Mononuclear cell (primary cell): ENCODE measurements around a stretch of chr17.

- RRBS = no CpG with 5 or more reads among the region's 15 CpGs
Measured at GRCh38 chr17:20706828-20707368, 127.4 kb downstream of the CDRT15L2 start.

DNA sequence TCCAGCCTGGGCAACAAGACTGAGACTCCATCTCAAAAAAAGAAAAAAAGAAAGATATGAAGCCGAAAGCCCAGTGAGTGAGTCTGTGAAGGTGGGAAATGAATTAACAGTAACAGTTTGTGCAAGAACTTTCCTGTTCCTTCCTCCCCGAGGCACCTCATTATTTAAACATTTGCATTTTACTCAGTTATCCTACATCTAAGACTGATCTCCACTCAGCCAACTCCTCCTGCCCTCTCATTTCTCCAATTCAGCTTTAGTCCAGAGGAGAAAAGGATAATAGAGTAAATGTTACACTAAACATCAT is 85.0 kb downstream of the USP22 start:
- RRBS = no CpG with 5 or more reads among the region's 2 CpGs

- RRBS = no CpG with 5 or more reads among the region's 16 CpGs
Measured at GRCh38 chr17:21002494-21002979, 40.3 kb downstream of the USP22 start.

DNA sequence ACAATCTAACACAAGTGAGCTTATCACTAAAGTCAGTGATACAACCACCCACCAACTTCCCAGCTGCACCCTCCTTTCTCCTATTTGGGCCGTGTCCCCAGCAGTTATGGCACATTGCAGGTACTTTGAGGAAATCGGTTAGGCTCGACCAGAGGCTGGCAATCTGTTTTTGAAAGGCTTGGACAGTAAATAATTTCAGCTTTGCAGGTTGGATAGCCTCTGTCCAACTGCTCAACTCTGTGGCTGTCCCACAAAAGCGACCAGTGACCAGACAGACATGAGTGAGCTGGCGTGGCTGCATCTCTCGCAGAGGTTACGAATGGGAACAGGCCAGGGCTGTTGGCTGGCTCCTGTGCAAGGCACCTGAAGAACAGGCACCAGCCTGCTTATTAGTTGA is 25.9 kb downstream of the USP22 start:
- RRBS = no CpG with 5 or more reads among the region's 7 CpGs

DNA sequence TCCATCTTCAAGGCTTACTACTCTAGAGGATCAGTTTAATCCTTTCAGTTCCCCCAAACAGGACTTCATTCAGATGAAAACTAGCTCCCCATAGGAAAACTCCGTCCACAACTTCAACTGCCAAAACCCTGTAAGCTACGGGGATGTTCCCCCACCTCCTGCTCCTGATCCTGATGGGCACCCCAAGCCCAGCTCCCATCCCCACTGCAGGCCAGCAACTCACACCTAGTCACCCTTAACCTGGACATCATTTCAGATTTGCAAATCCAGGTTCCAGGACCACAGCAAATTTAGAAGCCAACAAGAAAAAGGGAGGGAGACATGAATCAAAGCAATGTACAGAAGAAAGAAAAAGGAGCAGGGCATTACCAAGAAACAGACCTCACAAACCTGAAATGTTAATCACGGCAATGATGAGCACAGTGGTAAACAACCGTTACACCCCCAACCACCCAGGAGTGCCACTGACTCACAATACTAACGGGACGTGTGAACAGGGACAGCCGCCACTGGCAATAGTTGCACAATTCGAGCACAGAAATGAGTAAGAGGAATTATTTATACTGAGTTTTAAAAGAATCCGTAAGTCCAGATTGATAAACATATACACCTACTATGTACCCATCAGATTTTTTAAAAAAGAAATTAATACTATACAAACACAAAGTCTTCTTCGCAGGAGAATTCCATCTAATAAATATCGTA is 13.9 kb downstream of the USP22 start:
- RRBS = no CpG with 5 or more reads among the region's 11 CpGs

DNA sequence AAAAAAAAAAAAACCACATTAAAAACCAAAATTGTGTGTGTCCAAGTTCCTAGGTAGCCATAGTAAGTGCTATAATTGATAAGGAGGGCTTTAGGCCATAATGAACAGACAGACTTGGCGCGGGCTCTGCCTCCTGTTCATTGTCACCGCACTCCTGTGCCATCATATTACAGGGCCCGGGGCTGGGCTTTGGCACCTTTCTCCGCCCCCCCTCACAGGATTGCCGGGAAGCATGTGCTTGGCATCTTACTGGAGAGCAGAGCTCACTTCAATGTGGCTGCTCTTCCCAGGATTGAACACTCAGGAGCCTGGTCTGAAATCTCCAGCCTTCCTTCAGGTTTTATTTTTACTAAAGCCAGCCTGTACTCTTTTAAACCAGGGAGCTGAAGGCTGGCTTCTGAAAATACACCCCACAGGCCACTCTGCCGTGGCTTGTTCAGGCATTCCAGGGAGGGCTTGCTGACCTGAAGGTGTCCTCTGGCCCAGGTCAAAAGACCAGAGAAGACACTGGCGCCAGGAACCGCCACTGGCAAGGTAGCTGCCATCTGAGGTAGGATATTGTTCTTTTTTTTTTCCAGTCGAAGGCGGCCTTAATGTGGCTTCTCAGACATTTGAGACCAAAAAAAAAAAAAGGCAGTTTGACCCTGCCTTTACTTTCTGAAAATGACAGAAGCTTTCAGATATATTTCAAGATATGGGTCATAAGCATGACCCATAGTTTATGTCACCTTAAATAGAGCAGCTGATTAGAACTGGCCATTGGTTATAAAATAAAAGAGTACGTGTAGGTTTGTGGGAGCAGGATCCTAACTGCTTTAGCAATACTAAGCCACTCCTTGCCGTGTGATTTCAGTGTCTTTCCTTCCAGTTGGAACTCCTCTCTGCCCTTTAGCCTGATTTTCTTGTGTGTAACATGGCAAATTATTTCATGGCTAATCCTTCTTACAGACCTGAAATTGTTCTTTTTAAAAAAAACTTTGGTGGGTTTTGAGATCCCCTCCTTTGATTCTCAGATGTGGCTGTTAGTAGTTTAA is 39.5 kb downstream of the DHRS7B start:
- RRBS = 93% methylated on average over 3 of the region's 13 CpGs

DNA sequence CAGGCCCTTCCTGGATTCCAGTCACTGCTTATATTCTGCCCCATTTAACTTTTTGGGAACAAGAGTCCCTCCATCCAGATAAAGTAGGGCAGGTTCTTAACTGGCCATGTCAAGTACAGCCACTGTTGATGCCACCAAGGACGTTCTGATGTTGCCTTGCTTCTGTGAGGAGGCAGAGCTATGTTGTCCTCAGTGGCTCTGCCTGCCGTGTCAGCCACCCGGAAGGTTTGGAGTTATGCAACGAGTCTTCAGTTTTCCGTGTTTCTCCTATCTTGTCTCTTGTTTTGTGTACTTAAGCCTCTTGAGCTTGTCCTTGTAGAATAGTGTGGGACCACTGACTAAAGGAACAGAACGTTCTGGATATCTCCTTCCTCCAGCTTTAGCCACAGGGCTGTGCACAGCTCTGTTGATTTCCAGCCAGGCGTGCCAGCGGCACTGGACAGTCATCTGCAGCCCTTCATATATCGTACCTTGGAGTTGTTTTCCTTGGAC is 39.9 kb downstream of the TMEM11 start:
- RRBS = no CpG with 5 or more reads among the region's 9 CpGs

GRCh38 chr17:21302842-21303712 is 18.6 kb downstream of the MAP2K3 start:
- RRBS = no CpG with 5 or more reads among the region's 24 CpGs

- RRBS = no CpG with 5 or more reads among the region's 12 CpGs
Measured at GRCh38 chr17:21304673-21305180, 20.2 kb downstream of the MAP2K3 start.

DNA sequence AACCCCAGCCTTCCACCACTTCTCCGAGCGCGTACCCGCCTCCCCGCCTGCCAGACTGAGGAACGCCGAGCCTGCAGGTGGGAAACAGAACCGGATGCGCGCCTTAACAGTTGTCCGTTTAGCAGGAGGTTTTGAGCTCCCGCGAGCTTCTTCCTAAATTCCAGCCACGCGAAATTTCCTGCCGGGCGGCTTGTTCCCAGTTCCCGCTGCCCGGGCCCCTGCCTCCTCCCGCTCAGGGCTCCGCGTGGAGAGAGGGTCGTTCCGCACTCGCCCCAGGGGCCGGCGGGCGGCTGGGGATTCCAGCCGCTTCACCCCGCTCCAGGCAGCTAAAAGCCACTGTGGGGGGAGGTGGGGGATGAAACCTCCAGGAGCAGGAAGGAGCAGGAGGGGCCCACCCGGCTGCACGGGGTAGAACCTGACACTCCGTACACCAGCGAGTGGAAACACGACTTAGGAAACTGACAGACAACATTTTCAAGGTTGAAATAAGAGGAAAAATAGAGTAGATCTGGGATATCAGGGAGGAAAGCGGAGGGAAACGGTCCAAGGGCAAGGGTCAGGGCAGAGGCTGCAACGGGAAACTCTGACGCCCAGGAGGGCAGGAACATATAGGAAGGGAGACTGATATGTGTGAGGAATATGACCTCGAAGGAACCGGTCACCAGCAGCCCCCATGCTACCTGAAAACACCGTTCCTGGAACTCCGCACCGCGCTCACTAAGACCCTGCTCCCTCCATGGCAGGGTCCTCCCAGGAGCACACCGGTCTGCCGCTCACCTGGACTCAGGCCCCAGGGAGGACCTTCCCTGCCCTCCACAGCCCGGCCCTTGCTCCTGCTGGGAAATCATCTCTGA is 88.0 kb downstream of the KCNJ12 start:
- RRBS = 35% methylated on average over 17 of the region's 48 CpGs

DNA sequence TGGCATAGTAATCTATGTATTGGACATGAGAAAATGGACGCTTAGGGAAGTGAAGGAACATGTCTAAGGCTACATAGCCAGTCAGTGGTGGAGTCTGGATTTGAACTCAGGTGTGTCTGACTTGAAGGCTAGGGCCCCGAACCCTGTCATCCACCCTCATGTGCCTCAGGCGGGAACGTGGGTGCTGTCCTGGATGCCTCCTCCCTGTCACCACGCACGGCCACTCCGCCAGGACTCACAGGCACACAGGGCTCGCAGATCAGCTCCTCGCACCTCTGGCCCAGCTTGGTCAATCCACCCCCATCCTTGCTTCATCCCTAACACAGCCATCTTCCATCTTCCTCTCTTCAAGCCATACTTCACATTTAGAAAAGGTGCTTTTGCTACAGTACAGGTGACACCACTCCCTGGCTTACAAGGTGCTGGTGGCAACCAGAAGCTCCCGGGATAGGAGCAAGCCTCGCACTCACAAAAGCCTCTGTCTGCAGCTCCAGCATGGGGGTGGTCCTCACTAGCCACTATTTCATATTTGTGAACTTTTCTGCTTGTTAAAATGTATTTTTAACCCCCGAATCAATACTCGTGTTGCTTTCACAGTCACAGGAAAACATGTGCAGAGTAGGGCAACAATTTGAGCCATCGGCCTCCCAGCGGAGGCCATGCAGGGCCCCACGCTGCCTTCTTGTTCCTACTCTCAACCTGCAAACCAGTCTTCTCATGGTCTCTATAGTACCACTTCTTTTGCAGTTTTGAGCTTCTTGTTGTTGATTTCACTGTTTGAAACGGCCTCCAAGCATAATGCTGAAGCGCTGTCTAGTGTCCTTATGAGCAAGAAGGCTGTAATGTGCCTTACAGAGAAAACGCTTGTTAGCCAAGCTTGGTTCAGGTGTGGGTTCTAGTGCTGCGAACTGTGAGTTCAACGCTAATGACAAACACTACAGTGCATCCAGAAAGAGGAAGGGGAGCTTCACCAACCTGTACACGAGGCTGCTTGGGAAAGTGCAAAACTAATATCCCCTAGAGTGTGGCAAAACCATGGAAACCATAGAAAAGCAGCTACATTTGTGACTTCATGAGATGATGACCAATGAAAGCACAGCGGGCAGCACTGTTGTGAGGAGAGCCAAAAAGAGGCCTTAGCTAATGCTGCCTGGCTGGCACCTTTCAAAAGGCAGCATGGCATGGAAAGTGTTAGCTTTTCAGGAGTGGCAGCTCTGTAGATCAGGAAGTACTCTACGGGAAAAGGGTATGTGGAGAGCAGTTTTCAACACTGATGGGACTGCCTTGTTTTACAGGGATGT is 155.1 kb downstream of the KCNJ12 start:
- RRBS = no CpG with 5 or more reads among the region's 24 CpGs

DNA sequence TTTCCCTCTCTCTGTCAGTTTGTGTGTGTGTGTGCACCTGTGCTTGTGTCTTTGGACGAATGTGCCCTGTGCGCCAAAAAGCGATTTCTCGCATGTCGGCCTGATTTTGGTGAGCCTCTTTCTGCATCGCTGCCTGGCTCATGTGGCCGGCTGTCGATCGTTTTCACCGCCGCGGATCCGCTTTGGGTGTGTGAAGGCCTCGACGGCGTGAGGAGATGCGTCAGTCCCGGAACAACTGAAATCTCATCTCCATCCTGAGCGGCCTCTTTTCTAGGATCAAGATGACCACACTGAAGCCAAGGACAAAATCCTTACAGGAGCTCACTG is 609.1 kb downstream of the KCNJ18 start:
- RRBS = no CpG with 5 or more reads among the region's 19 CpGs

DNA sequence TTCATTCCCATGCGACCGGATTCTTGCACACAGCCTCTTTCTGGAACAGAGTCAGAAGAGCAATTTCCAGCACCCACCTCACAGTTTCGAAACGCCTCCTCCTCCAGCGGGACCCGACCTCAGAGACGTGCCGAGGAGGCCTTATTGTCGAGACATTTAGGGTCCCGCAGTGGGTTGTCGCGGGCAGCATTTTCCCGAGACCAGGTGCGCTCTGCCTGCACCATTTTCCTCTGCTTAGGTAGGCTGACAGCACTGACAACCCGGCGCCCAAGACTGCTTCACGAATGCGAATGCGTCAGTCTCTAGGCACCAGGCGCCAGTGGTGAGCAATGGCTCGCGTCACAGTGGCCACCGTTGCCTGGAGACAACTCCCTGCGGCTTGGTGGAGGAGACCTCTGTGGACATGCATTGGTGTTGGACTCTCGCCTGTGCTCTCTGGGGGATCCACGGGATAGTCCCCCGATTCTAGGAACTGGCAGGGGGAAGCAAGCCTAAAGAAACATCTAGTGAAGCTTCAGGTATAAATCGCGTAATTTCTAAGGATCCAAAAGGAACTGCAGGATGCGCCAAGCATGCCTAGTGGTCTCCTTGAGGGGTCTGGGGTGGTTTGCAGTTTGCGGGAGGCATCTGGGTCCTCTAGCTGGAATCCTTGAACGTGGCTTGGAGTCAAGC is 1000.2 kb downstream of the KCNJ18 start:
- RRBS = no CpG with 5 or more reads among the region's 32 CpGs

- RRBS = no CpG with 5 or more reads among the region's 5 CpGs
Measured at GRCh38 chr17:27313031-27313764, 19.3 kb downstream of the WSB1 start.

GRCh38 chr17:27458194-27458971 is 2.1 kb downstream of the KSR1 start:
- RRBS = no CpG with 5 or more reads among the region's 12 CpGs

DNA sequence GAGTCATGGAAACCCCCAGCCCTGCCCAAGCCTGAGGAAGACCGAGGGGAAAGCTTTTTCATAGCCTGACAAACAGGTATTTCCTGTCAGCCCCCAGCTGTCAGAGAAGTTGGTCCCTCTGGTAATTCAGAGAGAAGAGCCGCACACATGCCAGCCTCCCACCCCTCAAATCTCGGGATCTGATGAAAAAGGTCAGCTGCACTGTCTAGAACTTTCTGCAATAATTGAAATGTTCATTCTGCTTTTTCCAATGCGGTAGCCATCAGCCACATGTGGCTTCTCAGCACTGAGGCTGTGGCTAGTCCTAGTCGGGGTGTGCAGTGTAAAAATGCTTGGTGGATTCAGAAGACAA is 50.5 kb downstream of the KSR1 start:
- RRBS = no CpG with 5 or more reads among the region's 5 CpGs

GRCh38 chr17:27538332-27538877 is 82.2 kb downstream of the KSR1 start:
- RRBS = no CpG with 5 or more reads among the region's 8 CpGs

DNA sequence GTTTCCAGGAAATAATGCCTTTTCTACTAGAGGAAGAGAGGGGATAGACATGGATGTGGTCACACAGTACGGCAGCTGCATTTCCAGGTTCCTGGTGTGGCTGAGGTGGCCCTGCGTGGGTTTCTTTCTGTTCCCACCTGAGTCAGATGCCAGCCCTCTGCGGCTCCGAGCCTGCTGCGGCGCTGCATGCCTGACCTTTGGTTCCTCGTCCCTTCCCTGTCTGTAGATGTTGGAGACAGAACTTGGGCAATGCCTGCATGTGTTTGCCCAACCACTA is 71.9 kb upstream of the LGALS9 start:
- RRBS = no CpG with 5 or more reads among the region's 7 CpGs

- RRBS = no CpG with 5 or more reads among the region's 11 CpGs
Measured at GRCh38 chr17:27571604-27572294, 59.2 kb upstream of the LGALS9 start.

DNA sequence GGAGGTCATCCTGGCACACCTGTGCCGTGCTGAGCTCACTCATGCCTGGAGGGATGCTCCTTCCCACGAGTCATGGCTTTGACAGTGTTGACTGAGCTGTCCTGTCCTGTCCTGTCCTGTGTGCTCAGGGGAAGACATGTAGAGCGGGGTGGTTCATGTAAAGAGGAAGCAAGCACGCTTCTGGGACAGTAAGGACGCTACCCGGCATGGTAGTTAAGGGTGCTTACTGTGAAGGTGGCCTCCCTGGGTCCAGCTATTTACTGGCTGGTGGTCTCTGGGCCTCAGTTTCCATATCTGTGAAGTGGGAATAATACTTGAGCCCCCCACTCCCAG is 423 bp downstream of the LGALS9 start:
- RRBS = no CpG with 5 or more reads among the region's 6 CpGs